Left lobe of liver (tissue), 1 donor: ENCODE measurements around the genes ACOX3, USP17L19 and USP17L24.

DNA sequence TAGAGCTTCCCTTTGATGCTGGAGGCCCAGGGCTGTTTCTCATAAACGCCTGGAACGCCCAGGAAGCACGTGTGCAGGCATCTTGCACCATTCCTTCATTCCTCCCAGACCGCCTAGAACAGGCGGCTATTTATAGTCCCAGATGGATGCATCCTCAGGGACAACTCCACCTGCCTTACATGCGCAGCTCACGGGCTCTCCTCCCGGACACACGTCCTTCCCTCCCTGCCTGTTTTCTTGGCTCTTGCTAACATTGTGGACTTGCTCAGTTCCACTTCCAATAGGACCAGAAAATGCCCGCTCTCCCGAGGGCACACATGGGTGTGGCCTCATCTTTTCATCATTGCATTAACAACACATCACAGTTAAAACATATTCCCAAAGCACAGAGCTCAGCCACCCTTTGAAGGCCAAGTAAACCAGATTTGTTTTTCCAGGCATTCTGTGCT lies 57.2 kb downstream of the ABLIM2 start:
- PRO-cap = no peak

DNA sequence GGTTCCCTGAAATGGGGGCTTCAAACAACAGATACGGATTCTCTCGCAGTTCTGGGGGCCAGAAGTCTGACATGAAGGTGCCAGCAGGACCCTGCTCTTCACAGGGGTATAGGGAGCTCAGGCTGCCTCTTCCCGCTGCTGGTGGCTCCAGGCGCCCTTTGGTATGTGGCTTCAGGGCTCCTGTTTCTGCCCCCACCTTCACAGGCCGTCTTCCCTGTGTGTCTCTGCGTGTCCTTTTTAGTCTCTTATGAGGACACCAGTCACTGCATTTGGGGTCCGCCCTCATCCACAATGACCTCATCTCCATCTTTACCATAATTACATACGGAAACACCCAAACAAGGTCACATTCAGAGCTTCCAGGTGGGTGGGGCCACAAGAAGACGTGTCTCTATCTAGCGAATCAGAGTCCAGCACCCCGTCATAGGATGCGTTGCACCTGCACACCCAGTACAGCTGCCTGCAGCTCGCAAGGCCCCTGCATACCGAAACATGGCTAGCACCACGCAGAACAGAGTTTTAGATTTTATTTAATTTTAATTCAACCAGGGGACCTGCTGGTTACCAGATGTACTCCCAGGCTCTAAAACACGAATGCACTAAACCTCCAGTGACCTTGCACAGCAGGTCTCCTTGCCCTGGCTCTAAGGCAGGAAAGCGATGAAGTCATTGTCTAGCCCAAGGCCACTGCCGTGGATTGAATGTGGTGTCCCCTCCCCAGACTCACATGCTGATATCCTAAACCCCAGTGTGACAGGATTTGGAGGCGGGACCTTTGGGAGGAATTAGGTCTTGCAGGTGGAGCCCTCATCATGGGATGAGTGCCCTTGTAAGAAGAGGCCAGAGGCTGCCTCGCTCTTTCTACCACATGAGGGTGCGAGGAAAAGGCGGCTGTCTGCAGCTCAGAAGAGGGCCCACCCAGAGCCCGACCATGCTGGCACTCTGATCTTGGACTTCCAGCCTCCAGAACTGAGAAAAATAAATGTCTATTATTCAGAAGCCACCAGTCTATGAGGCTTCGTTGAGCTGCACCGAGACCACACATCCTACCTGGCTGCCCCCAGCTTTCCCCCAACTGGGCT lies 30.3 kb downstream of the ABLIM2 start:
- PRO-cap = no peak

DNA sequence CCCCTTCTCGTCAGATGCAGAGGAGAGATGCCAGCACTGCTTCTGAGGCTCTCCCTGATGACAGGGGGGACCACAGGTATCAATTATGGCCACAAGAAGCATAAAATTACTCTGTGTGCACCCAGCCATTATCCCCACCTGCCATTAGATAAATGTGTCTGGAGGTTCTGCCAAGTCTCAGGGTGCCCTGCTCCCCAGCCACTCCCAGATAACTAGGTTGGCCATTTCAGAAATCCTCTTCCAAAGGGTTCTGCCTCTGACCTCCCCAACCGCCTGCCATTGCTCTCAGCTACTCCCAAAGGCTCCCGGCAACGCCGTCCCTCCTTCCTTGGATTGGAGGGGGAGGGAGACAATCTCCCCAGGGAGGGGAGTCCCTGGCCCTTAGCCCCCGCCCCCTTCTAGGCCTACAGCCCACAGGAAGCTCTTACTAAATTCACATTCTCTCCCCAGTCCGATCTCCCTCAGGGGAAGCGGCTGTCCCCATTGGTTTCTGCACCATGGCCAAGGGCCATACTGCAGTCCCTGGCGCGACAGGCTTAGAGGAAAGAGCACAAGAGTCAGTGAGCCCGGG lies 1.3 kb downstream of the ABLIM2 start:
- PRO-cap = no peak

DNA sequence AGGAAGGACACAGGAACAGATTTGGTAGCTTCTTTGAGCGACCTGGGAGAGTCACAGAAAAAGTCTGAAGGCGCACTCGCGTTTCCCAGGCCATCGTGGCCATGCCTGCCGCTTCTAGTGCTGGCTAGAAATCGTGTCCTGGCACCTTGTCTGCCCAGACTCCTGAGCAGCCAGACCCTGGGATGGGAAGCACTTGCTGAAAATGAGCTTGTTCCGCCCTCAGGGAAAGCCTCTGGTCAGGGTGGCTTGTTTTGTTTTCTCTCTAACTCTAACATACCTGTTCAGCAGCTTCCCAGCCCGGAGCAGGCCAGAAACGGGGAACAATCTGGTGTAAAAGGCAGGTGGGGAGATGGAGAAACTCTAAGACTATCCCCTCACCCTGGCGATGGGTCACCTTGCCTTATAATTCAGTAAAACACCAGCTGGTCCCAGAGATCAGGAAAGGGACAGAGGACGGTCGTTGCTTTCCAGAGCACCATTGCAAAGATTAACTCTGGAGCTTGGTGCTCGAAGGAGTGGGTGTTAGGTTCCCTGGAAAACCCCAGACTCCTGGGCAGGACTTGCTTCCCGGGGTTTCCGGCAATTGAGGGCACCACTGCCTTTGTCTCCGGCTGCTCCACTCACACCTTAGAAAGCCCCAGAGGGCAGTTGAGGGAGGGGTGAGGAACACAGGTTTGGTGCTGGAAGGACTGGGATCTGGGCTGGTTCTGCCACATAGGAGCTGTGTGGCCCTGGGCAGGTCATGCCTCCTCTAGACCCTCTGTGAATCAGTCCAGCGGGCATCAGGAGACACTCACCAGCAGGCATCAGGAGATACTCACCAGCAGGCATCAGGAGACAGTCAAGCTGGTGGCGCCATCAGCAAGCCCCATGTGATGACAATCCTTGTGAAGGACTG lies 4.6 kb upstream of the SH3TC1 start:
- PRO-cap = no peak

DNA sequence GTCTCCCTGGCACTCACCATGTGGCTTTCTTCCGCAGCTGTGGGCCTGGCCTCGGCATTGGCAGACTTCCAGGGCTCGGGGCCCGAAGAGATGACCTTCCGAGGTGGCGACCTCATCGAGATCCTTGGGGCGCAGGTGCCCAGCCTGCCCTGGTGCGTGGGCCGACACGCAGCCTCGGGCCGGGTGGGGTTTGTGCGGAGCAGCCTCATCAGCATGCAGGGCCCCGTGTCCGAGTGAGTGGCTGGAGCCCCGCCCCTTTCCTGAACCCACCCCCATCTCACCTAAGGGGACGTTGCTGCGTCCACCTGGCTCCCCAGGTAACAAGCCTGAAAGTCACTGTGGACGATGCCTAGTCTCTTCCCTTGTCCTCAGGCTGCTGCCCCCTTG lies 20.2 kb downstream of the SH3TC1 start:
- PRO-cap = no peak

DNA sequence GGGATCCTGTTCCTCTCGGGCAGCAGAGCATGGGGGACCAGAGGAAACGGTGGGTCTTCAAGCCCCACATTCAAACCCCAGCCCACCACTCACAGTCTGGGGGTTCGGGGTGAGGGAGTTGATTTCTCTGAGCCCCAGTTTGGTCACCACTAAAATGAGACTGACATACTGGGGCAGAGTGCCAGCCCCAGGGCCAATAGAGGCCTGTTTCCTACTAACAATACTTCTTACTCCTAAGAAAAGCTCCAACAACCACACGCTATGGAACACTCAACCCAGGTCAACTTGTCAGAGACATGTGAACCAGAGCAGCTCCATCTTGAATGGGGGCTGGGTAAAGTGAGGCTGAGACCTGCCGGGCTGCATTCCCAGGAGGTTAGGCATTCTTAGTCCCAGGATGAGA lies 26.8 kb upstream of the HTRA3 start:
- PRO-cap = no peak

DNA sequence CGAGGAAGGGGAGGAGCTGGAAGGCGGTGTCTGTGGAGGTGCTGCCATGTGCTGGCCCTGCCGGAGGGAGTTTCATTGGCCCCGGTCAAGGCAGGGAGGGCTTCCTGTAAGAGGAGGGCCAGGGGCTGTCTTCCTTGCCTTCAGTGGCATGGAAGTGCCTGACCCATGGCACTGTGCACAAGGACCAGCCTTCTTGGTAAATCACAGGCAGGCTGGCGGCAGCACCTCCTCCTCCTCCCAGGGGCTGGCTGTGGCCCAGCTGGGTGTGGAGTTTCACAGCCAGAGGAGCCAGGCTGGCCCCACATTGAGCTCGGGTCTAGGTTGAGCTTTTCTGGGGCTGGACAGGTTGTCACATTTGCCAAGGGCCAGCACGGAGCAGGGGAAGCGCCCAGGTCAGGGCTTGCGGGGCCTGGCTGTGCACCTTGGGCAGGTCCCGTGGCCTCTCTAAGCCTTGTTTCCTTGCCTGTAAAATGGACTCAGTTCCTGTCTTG lies 6.9 kb downstream of the HTRA3 start:
- PRO-cap = no peak

GRCh38 chr4:8319934-8320391 lies 50.4 kb downstream of the HTRA3 start:
- PRO-cap = no peak

GRCh38 chr4:8352091-8352307 lies 82.4 kb downstream of the HTRA3 start:
- PRO-cap = no peak

- PRO-cap = no peak
These were observed 41.6 kb downstream of the ACOX3 start for GRCh38 chr4:8399001-8399339.

GRCh38 chr4:8439931-8440943 lies at the start of gene ACOX3:
TSS of gene ACOX3 (minus strand) at chr4:8440723.
- PRO-cap = bidirectional peak, plus-strand start at chr4:8440780, minus-strand start at chr4:8440723

- PRO-cap = no peak
These were observed 459 bp downstream of the TRMT44 start for GRCh38 chr4:8440944-8441528.

- PRO-cap = no peak
These were observed 32.6 kb downstream of the TRMT44 start for GRCh38 chr4:8472984-8473801.

DNA sequence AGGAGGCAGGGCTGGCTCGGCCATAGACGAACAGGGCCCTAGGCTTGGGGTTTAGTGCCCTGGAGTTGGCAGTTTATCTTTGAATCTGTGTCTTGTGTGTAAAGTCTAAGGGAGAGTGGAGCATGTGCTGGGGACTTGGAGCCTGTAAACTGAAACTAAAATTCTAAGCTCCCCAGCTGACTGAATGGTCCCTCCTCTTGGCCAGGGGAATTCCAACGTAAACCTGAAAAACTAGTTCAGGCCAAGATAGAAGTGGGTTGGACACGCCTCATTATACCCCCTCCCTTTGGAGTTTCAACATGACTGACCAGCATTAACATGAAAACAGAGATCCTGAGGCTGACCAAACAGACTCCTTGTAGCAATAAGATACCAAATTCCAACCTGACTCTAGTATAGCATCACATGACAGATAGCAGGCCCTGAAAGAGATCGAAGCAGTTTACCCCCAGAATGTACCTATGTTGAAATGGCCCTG lies 46.0 kb upstream of the GPR78 start:
- PRO-cap = no peak

DNA sequence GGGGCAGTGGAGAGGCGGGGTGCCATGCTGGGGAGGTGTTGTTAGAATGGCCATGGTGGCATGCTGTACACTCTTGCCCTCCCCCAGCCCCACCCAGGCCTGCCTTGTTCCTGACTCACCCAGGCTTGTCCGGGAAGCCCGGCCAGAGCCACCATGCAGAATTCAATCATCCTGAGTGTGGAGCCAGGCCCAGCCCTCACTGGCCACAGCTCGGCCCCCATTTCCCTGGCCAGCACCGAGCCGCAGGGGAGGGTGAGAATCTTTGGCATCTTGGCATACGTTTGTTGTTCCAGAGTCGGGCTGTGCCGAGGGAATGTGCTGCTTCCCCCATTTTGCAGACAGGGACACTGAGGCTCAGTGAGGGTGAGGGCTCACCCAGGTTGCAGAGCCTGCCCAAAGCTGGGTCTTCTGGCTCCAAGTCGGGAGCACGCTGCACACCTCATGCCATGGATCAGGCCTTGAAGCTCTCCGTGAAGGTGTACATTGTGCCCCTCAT lies 21.7 kb upstream of the GPR78 start:
- PRO-cap = no peak

DNA sequence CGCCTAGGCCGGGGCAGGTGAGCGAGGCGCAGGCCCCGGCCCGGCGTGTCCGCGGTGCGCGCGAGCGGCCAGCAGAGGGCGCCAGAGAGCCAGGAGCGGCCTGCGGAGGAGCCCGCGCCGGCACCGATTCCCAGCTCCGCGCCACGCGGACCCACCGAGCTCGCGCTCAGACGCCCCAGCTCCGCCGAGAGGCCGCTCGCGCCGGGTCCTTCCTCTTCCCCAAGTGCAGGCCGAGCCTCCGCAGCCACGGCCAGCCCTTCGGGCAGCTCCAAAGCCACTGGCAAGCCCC lies 128.9 kb upstream of the HMX1 start:
- PRO-cap = no peak

DNA sequence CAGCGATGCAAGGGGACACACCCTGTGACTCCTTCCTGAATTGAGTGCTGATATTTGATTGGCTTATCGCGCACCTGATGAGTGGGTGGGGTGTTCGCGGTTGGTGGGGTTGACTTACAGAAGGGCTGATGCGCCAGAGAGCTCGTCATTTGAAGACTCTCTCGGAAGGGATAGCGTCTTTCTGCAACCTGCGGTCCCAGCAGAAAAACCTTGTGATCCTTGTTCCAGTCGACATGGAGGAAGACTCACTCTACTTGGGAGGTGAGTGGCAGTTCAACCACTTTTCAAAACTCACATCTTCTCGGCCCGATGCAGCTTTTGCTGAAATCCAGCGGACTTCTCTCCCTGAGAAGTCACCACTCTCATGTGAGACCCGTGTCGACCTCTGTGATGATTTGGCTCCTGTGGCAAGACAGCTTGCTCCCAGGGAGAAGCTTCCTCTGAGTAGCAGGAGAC lies at the start of gene USP17L19:
TSS of gene USP17L19 (plus strand) at position 234 of the 456 bp plus-strand sequence.
- PRO-cap = no peak

DNA sequence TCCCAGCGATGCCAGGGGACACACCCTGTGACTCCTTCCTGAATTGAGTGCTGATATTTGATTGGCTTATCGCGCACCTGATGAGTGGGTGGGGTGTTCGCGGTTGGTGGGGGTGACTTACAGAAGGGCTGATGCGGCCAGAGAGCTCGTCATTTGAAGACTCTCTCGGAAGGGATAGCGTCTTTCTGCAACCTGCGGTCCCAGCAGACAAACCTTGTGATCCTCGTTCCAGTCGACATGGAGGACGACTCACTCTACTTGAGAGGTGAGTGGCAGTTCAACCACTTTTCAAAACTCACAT lies at the start of gene USP17L24:
TSS of gene USP17L24 (plus strand) at position 238 of the 301 bp plus-strand sequence.
- PRO-cap = no peak

GRCh38 chr4:9500366-9500781 lies 56.2 kb downstream of the DEFB131A start:
- PRO-cap = unidirectional peak, plus-strand start at chr4:9500557

- PRO-cap = no peak
These were observed 74.2 kb upstream of the DRD5 start for GRCh38 chr4:9707197-9707754.